Mesenteric fat pad (tissue), 1 donor: ENCODE results near the genes RBMS3 and TGFBR2.

DNA sequence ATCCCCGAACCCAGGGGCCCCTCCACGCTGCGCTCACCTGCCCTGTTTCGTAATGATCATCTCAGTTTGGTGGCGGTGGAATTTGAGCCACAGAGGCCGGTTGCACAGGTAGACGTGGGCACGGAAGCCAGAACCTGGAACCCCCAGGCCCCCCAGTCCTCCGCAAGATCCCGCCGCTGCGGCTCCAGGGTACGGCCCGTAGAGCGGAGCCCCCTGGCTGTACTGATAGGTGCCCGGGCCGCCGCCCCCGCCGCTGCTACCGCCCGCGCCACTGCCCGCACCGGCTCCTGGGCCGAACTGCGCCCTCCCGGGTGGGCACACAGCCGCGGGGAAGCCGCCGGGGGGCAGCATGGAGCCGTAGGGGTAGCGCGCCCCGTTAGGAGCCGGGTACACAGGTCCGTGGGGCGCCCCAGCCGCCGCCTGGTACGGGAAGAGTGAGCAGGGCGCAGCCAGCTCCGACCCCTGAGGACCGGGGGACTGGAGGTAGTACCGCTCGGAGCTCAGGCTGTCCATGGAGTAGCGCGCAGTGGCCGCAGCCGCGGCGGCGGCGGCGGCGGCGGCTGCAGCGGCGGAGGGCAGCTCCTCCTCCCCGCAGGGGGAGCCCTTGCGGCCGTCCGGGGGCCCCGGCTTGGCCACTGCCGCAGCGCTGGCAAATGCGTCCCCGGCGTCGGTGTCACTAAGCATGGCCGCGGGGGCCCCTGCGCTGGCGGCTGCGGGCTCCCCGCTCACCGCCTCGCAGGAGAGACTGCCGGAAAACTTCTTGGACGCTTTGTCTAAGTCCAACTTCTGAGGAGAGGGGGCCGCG, 544 bp downstream of the EOMES start:
- PRO-cap, result no peak

DNA sequence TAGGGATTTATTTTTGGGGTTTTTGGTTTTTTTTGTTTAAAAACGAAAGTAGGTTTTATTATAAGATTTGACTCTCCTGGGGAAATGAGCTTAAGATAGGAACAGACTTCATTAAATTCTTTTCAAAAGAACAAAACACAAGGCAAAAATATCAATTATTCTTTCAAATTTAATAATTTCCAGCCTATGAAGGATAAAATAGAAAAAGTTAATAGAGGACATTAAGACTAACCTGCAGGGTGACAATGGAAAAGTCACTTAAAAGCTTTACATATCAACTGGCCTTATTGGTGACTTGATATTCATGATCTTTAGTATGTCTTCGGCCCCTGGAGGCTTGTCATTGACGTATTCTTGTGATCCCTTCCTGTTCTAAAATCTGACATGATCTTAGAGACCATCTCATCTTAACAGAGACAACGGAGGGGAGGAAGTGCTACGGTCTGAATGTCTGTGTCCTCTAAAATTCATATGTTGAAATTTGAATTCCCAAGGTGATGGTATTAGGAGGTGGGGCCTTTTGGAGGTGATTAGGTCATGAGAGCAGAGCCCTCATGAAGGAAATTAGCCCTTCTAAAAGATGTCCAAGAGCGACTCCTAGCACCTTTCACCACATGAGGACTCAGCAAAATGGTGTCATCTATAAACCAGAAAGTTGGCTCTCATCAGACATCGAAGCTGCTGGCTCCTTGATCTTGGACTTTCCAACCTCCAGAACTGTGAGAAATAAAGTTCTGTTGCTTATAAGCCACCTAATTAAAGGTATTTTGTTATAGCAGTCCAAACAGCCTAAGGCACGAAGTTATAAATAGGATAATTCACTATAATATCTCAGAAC, 233.3 kb upstream of the CMC1 start:
- PRO-cap, result no peak

- PRO-cap, result no peak
Observed at GRCh38 chr3:28139115-28139747, 102.2 kb upstream of the CMC1 start.

GRCh38 chr3:29065268-29065781, 215.5 kb upstream of the RBMS3 start:
- PRO-cap, result no peak

DNA sequence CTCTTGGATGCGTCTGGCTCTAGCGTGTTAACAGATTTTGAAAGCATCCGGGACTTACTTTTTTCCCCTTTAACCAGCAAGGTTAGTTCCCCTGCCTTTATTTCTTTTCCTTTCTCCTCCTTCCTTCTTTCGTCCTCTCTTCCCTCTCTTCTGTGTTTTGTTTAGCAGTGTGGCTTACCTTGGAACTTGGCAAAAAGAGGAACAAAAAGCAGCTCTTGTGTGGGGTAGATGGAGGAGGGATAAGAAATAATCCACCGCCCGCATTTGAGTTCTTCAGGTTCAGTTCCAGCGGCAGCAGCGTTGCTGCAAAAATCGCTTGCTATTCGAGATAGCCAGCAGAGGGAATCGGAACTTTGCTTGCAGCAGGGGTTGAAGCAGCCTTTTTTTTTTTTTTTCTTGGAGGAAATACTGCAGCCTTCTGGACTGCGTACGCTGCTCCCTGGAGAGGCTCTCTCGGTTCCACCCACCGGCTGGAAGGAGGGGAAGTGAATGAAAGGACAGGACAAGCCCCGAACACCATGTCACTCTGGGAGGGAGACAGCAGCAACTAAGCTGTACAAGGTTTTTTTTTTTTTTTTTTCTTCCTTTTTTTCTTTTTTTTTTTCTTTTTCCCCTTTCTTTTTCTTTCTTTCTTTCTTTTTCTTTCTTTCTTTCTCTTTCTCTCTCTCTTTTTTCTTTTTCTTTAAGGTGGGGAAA, at the start of gene RBMS3:
RBMS3 (plus strand) TSS at position 519 of the 696 bp plus-strand sequence.
- PRO-cap, result unidirectional peak, plus-strand start at position 519 of the sequence

DNA sequence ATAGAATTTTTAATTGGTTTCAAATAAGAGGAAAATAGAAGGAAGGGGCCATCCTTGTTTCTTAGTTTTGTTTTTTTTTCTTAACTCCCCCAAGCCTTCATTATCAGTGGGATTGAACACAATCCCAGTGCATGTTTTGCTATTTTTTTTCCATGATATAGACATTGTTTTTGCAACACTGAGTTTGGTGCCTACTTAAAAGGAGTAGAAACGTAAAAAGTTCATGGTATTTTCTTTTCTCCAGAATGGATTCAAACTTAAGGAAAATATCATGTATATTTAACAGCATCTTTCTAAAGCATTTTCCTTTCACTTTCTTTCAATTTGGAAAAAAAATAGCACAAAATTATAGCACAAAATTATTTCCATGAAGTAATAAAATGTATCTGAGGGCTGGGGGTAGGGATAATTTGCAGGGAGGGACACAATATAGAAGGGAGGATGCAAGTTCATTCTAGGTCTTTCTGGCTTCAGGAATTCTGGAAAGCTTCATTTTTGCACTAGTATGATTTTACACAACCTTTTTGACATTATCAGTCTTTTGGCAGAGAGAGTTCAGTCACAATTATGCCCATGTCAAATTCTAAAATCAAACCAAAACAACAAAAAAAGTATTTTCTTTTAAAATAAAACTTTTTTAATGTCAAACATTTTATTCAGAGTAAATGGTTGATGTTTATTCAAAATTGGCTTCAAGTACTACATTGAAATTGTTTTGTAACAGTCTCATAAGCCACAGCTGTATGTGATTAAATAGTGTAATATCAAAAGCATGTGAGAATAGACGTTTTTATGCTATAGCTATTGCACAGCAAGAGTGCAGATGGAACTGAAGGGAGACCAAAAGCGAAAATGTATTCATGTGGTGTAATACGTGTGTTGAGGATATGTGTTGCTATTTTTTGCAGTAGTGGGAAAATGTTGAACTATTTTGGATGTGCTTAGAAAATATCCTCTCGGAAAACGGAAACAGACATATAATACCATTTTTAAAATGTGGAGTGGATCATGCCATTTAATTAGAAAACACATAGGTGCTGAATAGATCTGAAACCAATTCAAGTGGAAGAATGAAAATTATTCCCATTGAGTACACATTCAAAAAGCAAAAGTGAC, 5.7 kb downstream of the RBMS3 start:
- PRO-cap, result no peak

DNA sequence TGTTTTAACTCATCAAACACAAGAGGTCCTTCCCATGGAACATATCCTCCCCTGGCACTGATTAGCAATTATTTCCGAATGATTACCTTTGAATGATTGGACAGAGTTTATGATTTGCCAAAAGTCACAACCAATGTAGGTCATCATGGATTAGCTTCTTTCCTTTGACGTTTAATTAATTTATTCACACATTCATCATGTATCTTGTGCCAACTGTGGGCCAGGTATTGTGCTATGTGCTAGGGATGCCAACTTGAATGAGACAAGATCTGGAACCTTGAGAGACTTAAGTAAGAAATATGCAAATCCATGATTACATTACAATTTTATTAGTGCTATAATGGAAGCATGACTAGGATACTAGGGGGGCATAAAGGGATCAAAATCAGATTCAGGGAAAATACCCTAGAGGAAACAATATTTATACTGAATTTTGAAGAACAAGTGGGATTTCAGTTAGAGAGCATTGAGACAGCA, 37.7 kb downstream of the RBMS3 start:
- PRO-cap, result no peak

DNA sequence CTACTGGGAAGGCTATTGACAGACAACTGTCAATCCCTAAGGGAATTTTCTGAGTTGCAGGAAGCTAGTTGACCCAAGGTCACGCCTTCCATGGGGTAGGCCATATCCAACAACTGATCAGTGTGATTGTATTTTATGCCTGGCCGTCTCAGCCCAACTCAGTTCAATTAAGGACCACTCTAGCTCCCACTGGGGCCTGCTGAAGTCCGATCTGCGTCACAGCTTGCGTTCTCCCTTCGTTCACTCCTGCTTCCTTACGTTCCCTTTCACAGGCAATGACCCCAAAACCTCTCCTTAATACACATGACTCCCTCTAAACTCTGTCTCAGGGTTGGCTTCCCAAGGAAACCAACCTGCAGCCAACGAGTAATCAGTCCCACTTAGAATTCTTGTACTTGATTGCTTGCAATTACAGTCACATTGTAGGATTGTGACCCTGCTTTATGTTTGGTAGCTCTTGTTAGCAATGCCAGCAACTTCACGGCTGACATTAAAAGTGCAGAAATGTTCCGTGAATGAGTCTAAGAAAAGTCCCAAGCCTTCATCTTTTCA, 428.1 kb downstream of the RBMS3 start:
- PRO-cap, result no peak

GRCh38 chr3:30004274-30004821, 602.1 kb upstream of the TGFBR2 start:
- PRO-cap, result no peak

GRCh38 chr3:30167410-30167791, 439.0 kb upstream of the TGFBR2 start:
- PRO-cap, result no peak

- PRO-cap, result no peak
Observed at GRCh38 chr3:30287983-30288439, 318.4 kb upstream of the TGFBR2 start.

DNA sequence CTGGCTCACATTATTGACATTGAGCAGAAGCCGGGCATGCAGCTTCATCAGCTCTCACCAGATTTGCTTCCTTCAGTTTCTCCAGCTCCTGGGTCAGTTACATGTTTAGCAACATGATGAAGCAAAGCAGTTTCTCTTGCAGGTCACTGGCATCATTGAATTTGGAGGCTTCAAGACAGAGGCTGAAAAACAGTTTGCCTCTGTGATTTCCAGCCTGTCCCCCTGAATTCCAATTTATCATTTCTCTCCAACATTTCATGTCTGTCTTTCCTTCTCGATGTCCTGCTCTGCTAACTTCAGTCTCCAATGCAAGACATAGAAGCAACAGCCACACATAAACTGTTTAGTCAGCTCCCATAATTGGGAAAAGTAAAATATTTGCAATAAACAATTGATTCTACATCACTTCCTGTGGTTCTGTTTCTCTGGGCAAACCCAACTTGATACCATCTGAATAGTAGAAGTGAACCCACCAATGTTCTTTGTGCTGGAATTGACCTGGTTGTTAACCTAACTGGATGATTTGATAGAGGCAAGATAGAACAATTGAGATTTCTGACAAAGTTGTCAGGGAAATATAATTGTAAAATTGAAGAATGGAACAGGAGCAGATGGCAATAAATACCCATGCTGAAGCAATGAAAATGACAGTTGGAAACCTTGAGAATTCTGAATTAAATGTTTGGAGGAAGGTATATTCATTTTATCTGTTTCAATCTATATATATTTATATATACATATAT, 256.0 kb upstream of the TGFBR2 start:
- PRO-cap, result no peak

DNA sequence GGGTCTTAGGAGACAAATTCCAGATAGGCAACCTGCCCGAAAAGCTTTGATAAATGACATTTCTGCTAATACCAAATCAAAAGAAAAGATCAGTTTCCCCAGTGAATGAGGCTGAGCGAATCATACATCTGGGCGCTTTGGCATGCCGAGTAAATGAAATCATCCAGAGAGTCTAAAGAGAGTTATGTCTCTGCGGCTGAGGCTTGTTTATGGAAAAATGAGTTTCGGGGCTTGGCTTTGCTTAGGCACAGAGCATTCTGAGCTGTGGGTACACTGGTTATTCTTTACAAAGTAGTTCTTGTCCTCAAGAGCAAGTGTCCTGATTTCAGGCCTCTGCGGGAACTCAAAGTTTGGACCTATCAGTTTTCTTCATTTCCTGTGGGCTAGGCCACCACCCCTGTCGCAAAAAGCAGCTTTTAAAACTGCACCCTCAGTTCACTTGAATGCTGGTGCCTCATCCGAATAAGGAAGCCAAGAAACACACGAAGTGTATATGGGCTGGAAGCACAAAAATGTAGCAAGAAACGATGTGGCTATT, 109.9 kb upstream of the TGFBR2 start:
- PRO-cap, result no peak

DNA sequence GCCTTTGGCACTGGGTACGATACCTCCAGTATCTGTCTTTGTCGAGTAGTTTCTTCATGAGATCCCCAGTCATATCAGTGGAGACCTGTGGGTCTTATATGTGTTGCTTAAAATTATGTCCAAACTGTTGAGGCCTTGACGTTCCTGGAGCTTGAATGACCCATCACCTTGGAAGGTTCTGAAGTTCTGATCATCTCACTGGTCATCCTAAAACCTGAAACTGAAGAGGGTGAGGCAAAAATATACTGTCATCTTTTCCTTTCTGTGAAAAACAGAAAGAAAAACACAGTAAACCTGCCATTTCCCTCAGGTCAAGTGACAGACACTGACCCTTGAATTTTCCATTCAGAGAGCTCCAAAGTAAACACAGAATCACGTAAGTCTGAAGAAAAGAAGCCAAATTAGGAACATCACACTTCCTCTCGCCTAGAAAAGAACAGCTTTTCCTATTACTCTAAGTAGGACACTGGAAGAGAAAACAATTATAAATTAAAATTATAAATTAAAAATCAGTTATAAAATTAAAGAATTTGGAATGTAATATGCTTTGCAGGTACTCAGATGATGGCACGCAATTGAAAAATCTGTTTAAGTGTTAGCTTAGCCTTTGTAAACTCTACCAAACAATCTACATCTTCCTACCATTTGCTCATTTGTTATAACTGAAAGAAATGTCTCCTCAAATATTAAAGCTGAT, 78.7 kb upstream of the TGFBR2 start:
- PRO-cap, result no peak

GRCh38 chr3:30598801-30599367, 7.5 kb upstream of the TGFBR2 start:
- PRO-cap, result no peak

GRCh38 chr3:30606144-30607023, at the start of gene TGFBR2:
Gene TGFBR2, plus strand, starts transcription at chr3:30606601.
- PRO-cap, result no peak

- PRO-cap, result no peak
Observed at GRCh38 chr3:30660520-30661780, 54.5 kb downstream of the TGFBR2 start.

GRCh38 chr3:31189352-31189581, 294.8 kb upstream of the GADL1 start:
- PRO-cap, result no peak

- PRO-cap, result no peak
Observed at GRCh38 chr3:31533931-31534416, 1.2 kb downstream of the STT3B start.

GRCh38 chr3:31535887-31536354, 3.2 kb downstream of the STT3B start:
- PRO-cap, result no peak